A172 (cell line): ENCODE measurements around a stretch of chr13.

- RAMPAGE, long total RNA = no peak
Measured at GRCh38 chr13:98909102-98909481, 68.8 kb downstream of the DOCK9 start.

- RAMPAGE, long total RNA = no peak
Measured at GRCh38 chr13:98992539-98992867, 14.6 kb upstream of the DOCK9 start.

DNA sequence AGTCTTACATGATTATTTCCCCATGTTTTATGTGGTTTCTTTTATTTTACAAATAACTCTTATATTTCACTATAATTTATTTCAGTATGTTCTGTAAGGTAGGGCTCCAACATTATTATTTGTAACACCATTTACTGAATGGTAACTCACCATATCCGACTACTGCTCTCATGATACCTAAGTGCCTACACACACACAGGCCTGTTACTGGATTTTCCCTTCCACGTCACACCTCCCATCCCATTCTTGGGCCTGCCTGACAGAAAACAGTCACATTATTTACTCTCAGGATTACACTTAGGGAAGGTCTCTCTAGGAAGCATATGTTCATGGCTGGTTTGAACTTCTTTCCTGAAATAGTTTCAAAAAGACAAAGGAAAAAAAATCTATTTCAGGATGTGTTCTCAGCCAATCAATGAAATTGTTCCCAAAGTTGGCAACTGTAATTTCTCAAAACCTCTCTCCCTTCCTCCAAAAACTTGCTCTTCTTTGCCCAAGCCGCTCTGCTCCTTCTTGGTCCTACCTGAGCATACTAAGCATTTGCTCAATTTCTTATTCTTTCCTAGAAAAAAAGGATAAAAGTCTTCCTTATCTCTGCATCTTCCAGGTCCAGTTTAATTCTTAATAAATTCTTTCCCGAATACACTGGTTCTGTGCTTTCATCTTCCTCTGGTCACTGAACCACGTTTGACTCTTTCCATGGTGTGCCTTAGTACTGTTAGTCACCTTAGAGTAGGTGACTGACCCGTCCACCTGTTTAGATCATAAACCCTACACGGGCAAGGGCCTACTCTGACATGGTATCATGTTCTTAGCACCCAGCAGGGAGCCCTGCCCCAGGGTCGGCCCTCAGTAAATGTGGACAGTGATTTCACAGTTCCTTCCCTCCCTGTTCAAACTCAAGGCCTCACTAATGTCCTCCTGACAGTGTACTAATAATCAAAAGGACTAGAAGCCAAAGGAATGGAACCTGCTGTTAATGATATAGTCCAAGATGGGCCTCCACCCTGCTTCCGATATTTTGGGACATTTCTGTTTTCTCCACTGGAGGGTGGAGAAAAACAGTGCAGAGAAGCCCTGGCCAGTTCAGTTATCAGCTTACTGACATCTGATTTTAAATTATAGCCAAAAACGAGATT is 102.6 kb upstream of the DOCK9 start:
- RAMPAGE, long total RNA = no peak

DNA sequence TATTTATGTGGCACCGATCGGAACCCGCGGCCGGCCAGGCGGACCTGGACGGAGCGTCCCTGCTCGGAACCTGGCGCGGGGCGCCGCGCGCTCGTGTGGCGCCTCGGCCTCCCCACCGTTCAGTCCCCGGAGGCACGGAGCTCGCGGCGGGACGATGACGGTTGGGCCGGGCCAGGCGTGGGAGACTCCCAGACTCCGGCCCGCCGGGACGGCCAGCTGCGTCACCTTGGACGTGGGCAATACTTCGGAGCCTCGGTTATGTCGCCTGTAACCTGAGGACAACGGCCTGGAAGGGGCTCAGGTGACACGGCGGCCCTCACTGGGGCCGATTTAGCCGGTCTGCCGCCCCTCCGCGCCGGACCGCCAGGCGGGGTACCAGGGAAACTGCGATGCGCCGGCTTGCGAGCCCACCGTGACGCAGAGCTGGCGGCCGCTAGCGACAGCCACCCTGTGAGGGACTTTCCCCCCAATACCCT is 109.3 kb upstream of the DOCK9 start:
- RAMPAGE, long total RNA = no peak

- RAMPAGE, long total RNA = no peak
Measured at GRCh38 chr13:99293149-99294499, 13.6 kb downstream of the GPR183 start.

GRCh38 chr13:99295674-99296239 is 11.4 kb downstream of the GPR183 start:
- RAMPAGE, long total RNA = no peak

DNA sequence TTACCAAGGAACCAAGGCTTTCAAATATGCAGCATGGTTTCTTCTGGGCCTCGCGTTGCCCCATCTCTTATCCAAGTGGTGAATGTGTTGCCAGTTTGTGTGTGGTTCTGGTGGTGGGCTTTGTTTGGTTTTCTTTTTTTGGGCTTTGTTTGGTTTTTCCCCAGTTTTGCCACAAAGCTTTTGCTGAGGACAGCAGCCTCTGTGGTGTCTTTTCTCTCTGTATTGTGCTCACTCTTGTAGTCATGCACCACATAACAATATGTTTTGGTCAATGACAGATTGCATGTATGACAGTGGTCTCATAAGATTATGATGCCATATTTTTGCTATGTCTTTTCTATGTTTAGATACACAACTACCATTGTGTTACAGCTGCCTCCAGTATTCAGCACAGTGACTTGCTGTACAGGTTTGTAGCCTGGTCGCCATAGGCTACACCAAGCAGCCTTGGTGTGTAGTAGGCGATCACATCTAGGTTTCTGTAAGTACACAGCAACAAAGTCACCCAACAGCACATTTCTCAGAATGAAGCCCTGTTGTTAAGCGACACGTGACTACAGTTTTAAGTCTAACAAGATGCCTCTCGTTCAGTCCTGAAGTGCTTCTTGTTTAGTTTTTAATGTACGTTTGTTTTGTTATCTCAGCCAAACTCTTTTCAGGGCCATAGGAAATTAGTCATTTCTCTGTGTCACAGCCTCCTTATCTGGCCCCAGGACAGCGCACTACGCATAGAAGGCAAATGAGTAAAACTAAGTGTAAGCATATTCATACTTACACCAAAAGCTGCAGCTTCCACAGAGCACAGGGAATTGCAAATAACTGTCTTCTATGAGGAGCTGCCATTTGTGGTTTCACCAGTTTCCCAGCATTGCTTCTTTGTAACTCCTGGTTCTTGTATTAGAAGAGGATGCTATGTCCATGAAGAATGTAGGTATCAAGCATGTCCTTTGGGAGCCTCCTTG is 49.9 kb upstream of the GPR183 start:
- RAMPAGE, long total RNA = no peak

DNA sequence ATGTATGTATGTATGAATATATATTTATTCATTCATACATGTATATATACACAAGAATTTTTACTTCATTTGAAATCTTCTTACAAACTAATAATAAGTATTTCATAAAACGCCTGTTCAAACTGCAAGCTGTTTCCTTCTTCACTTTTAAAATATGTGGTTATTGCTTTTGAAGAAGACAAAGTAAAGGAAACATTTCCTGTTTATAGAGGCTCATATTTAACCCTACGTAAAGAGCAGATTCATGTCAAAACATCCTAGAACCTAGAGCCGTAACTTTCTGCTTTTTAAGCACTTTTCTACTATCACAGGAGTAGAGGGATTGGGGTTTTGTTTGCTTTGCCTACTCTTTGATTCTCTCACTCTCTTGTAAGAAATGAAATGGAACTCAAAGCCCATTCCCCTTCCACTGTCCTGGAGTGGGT is 53.9 kb upstream of the GPR183 start:
- RAMPAGE, long total RNA = no peak

GRCh38 chr13:99365811-99366464 is 58.7 kb upstream of the GPR183 start:
- RAMPAGE, long total RNA = no peak

DNA sequence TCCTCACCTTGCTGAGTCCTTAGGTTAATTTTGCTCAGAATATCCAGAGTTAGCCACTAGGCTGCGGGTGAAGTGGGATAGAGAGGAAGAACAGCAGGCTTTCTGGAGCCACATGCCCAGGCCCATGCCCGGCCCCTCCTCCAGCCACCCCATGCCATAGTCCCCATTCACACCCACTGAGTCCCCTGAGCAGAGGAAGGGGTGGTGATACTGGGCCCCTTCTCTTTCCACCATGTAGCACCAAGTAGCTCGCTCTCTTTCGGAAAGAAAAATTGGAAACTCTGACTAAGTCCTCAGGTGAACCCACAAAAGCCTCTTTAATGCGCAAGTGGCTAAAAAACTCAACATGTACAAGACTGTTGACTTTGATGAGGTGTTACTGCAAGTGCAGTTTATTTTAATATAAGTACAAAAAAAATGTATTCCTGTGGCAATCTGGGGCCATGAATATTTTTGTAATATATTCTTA is 76.8 kb upstream of the GPR183 start:
- RAMPAGE, long total RNA = no peak

GRCh38 chr13:99434164-99435105 is 66.8 kb upstream of the TM9SF2 start:
- RAMPAGE, long total RNA = no peak

DNA sequence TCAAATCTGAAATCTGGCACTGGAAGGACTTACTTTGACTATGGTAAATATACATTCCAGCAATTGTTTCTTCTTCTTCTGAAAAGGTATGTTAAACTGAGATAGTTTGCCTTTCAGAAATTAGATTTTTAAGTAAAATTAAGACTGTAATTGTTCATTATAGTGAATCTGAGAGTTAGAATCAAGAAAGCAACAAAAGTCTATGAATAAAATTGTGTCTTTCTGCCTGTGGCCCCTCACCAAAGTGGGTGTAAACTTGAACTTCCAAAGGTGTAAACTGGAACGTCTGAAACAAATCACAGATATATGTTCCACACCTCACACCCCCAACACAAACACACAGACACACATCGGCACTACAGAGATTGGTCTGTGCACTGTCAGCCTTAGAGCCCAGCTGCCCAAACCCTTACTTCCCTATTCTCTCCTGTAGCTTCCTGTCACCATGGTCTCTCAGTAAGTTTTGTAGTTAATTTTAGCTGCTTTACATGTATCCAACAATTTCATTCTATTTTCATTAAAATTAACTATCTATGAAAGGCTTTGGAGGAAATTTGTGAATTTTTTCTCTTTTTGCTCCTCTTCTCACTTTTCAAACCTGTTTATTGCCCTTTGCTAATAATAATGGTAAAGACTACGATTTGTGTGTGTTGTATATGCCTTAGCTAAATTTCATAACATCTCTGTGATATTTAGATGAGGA is 5.3 kb downstream of the TM9SF2 start:
- RAMPAGE, long total RNA = no peak

DNA sequence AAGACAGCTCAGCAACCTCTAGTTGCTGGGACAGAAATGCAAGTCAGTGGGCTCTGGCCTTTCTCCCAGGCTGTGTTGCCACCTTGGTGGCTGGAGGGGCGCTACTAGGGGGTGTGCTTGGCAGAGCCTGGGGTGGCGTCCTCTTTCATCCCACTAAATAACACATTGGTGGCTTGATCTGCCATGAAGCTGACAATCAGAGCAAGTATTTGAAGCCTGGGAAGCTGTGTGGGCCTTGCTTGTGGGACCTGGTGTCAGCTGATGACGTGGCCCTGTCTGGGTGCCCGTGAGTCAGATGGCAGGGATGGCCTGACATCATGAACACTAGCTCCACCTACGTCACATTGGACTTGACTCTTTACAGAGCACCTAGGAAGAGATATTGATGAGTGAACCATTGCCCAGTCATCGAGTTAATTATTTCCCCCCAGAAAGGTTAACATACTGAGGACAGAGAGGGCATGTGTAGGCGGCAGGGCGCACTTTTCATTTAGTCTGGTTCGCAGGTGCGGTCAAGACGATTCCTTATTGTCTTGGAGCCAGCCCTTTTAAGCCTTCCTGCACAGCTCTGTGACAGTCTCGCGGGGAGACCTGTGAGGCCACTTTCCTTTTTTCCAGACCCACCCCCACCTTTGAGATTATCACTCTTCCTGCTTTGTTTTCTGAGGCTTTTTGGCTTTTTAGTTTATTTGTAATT is 49.1 kb downstream of the CLYBL start:
- RAMPAGE, long total RNA = no peak

- RAMPAGE, long total RNA = no peak
Measured at GRCh38 chr13:99686141-99686537, 79.6 kb downstream of the CLYBL start.

- RAMPAGE, long total RNA = no peak
Measured at GRCh38 chr13:99686538-99687629, 80.4 kb downstream of the CLYBL start.

DNA sequence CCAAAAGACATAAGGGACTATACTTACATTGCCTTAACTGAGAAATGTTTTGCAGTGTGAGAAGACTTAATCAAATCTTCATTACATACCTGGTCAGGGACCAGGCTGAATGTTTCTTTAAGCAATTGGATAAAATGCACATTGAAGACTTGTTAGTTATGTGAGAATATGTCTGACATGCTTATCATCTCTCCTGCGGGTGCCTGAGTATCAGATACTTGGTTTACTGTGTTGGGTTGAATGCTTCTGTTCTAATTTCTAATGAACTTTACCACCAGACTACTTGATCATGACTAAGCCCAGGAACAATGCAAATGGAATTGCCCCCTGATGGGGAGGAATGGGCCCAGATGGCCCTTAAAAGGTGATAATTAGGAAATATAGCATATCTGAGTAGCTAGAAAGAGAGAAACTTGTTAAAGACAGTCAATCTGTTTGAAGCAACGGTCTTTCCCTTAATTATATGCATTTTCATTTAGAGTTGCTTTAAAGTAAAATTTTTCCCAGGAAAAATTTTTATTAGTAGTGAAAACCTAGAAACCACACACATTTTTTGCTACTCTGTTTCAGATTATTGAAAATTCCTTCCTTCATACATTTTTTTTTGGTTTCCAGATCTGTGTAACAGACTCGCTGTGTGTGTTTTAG is 81.3 kb downstream of the CLYBL start:
- RAMPAGE, long total RNA = no peak

DNA sequence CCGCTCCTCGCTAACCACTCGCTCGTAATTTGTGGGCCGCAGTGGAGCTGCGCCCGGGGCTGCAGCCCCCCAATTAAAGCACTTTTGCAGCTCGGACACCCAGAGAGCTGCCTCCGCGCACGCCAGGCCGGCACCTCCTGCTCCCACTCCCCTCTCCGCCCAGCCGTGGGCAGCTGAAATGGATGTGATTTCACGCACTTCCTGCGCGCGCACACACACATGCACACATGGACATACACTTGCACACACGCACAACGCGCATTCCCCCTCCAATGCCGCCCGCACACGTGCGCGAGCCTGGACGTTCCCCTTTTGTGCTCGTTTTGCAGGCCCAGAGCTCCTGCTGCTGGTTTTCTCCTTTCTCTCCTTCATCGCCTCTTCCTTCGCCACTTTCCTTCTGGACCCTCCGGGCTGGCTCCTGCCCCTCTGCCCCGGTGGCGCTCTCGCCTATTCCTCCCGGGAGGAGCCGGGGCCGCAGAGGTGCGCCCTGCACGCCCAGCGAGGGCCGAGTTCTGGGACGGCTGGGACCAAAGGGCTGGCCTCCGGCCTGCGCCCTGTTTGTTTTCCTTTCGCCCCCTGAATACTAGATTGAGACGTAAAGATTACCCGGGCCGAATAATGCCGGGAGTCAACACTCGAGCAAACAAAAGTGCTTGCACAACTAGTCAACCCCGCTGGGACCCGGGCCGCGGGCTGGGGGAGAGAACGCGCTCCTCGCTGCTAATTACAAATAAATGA is 15.3 kb downstream of the ZIC5 start:
- RAMPAGE, long total RNA = no peak

DNA sequence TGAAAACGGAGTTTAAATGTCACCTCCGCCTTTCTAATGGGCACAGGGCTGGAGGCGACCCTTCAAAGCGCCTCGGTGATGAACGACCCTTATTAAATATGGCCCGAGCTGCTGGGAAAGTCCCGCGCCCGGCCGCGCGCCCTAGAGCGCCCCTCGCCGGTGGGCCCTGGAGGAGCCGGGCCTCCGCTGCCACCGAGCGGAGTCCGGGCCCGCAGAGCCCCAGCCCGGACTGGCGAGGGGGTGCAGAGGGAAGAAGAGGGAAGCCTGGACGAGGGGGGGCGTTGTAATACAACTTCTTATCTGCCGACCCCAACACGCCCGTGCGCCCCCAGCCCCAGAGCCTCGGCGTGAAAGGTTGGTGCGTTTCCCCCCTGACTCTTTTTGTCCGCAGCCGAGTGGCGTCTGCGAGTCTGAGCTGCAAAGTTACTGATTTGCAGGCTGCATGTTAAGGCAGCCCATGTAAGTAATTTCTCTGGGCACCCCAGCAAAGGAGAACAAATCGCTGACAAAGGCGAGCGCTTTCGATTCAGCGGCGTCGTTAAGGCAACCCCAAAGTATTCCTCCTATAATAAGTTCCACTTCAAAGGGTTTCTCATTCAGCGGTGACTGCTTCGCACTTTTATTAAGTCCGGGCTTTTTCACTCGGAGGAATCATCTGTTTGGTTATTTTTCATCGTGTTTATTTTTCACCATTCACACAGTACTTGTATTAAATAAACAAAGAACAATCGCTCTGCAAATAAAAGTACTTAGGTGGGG is 11.8 kb downstream of the ZIC5 start:
- RAMPAGE, long total RNA = no peak

GRCh38 chr13:99970978-99971667 is 444 bp downstream of the ZIC5 start:
- RAMPAGE, long total RNA = no peak

- RAMPAGE, long total RNA = no peak
Measured at GRCh38 chr13:99979813-99980449, 1.7 kb upstream of the ZIC2 start.